ENCODE measurements around a stretch of chr2.

DNA sequence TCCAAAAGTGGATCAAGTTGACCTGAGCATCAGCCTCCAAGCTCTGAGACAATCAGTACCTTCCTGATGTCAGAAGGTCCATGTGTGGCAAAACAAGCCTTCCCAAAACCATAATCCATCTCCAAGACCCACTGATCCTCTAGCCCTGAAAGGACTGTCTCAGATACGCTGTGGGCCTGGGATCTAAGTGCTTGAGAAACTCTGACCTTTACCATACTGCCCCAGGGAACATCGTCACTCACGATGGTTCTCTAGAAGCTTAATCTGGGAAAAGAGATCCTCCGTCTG lies 47.0 kb downstream of the REEP1 start:
- PRO-cap = no peak

DNA sequence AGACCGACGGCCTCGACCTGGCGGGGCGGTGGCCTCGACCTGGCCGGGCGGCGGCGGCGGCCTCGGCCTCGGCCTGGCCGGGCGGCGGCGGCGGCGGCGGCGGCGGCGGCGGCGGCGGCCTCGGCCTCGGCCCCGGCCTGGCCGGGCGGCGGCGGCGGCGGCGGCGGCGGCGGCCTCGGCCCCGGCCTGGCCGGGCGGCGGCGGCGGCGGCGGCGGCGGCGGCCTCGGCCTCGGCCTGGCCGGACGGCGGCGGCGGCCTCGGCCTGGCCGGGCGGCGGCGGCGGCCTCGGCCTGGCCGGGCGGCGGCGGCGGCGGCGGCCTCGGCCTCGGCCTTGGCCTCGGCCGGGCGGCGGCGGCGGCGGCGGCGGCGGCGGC lies 28.0 kb upstream of the RGPD1 start:
- PRO-cap = no peak

DNA sequence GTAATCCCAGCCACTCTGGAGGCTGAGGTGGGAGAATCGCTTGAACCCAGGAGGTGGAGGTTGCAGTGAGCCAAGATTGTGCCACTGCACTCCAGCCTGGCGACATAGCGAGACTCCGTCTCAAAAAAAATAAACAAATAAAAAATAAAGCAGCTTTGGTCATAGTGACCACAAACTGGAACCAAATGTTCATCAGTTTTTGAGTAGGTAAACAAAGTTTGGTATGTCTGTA lies 114.9 kb upstream of the PLGLB1 start:
- PRO-cap = no peak

- PRO-cap = no peak
Observed at GRCh38 chr2:87455206-87455738, 292.6 kb upstream of the PLGLB2 start.

- PRO-cap = no peak
Observed at GRCh38 chr2:87476742-87477385, 271.0 kb upstream of the PLGLB2 start.

GRCh38 chr2:87482887-87483614 lies 264.8 kb upstream of the PLGLB2 start:
- PRO-cap = no peak

DNA sequence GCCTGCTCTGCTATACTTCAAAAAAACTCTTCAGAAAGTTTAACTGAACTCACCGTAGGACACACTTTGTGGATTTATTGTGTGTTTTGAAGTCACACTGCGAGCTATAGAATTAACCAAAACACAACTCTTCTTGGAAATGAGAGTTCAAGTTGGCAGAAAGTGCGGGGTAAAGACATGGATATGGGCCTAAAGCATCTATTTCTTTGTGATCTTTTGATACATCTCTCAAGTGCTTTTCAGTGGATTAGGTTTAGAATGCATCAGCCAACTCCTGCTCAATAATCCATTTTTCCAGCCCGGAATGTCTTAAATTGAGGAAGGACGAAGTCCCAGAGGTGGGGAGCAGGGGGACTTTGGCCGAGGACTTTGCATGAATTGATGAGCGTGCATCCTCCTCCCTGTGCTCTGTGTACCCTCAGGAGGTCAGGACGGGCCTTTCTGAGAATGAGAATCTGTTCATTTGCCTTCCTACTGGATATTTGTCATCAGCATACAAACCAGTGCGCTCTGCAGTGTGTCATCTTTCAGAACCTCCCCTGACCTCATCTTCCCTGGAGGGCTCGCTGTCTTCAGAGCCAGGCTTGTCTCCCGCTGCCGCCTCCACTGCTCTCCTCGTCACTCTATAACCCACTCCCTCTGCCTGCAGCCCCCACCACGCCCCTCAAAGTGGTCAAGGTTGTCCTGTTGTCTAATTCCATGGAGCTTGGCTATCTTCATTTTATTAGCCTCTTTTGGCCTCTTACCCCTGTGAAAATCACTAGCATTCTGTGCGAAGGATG lies 2.6 kb downstream of the PLGLB2 start:
- PRO-cap = no peak

DNA sequence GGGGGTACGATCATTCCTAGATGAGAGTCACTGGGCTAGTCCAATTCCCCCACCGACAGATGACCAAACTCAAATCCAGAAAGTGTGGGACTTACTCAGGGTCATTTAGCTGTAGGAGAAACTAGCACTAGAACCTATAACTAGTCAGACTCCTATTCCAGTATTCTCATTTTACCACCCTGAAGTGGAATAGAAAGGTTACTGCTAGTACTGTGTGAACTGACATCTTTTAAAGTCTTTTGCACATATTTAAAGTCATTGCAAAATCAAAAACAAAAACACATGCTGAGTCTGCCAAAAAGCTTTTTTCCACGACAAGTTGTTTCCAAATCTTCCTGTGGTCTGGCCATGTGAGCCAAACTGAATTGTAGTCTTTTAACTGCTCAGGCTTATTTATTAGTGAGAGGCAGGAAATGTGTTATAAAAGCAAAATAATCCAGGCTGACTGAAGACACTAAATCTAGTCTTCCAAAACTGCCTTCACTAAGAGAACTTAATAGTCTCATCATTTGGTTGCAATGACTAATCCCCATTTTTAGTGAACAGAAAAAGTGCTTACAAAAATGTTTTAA lies 2.4 kb downstream of the KRCC1 start:
- PRO-cap = no peak

- PRO-cap = no peak
Observed at GRCh38 chr2:88126977-88127329, 909 bp downstream of the FABP1 start.

- PRO-cap = no peak
Observed at GRCh38 chr2:88482015-88482386, 29.5 kb upstream of the FOXI3 start.

DNA sequence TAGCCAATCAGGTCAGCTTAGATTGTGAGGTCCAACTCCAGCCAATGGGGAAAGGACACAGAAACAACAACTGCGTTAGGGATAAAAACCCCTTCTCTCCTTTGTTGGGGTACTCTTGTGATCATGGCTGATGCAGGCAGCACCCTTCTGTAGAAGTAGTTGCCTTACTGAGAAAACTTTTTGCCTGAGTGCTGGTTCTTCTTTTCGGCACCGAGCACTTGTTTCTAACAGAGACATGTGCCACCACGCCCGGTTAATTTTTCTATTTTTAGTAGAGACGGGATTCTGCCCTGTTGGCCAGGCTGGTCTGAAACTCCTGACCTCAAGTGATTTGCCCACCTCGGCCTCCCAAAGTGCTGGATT lies 14.1 kb downstream of the TEX37 start:
- PRO-cap = bidirectional peak, plus-strand start at position 112 of the sequence, minus-strand start outside the sequence

DNA sequence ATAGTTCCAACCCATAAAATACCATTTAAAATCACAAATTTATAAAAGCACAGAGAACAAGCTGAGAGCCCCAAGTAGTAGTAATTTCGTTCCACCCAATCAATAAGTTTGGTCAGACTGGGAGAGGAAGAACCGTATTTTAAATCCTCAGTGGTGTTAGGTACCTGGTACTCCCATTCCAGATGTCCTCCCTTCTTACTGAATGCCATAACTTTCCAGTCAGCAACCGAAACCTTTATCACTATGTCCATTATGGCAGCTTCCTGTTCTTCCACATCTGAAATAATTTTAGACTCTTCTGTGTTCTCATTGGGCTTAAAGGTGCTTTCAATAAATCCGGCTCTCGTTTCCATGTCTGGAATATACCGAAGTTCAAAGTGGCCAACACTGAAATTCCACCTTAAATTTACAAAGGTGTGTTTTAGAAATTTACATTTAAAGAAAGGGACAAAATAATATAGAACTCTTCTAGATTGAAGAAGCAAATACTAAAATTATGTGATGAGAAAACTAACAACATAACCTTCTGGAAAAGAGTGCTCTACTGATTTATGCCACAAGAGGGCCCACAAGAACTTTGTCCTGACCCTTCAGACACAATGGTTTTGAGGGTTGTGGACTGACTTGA lies 36.5 kb downstream of the EIF2AK3 start:
- PRO-cap = no peak

- PRO-cap = no peak
Observed at GRCh38 chr2:88609233-88609722, 18.0 kb downstream of the EIF2AK3 start.

GRCh38 chr2:88690944-88691354 lies 524 bp upstream of the RPIA start:
- PRO-cap = no peak

DNA sequence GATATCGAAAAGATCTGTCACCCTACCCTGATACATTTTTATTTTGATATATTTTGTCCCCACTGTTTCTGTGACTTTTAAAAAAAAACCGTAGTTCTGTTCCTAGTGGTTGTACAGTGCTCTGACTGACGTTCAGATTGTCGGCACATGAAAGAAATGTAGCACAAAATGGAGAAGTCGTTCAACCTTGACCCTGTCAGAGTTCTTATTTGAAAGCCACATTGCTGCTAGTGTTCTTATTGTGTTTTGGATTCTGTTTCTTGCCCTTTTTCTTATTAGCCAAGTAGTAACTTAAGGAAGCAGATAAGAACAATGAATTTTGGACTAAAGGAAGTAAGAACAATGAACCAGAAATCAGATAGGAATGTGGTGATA lies 45.8 kb downstream of the RPIA start:
- PRO-cap = no peak

GRCh38 chr2:88869484-88870042 lies 178.1 kb downstream of the RPIA start:
- PRO-cap = no peak

DNA sequence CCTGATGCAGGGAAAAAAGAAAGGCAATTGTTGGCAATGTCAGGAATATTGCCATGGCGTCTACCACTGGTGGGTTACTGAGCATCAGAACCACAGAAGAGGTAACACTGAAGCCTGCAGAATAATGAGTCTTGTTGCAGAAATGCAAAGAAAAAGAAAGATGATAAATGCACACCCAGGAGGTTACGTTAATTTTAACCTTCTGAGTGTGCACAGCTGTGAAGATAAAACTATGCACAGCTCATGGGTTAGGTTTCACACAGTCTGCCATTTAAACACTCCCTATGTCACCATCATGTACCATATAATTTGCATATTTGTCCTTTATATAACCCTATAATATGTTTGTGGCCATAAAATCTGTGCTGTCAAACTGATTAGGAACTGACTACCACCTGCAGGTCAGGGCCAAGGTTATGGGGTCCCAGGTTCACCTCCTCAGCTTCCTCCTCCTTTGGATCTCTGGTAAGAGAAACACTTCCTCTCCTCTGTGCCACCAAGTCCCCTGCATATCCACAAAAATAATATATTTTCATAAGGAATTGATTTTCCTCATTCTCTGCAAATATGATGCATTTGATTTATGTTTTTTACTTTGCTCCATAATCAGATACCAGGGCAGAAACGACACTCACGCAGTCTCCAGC lies 205.5 kb downstream of the RPIA start:
- PRO-cap = no peak

DNA sequence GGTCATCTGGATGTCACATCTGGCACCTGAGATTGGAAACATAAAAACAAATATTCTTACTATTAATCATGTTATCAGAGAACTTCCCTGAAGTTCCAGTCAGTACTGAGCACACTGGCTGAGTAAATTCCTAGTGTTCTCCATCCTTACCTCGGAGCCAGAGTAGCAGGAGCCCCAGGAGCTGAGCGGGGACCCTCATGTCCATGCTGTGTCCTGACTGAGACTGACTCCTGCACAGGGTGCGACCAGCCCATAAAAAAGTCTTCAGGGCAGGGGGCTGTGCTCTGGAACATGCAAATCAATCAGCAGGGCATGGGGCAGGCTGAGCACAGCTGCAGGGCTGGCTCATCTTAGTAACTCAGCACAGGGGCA lies 628.4 kb downstream of the RPIA start:
- PRO-cap = no peak

- PRO-cap = no peak
Observed at GRCh38 chr2:89862352-89862551, 1170.8 kb downstream of the RPIA start.

GRCh38 chr2:90209652-90210145 lies 1518.2 kb downstream of the RPIA start:
- PRO-cap = no peak